A549 (cell line): ENCODE results near the gene APOL5.

DNA sequence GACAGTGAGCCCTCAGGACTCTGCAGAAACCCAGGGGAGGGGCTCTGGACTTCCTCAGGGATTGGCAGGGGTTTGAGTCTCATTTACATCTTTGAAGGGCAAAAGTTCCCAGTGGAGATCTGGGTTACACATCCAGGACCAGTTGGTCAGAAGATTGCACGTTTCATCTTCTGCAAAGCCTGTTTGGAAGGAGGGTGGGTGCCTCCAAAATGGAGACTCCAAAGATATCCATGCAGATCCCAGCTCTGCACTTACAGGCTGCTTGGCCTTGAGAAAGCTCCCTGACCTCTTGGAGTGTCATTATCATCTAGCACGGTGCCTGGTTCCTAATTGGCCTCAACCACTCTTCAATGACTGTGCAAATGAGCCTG lies 134.0 kb upstream of the ISX start:
- PRO-cap: no peak
CAGE:
- cytosol, long polyA plus RNA: no peak
- long polyA plus RNA: no peak
- nucleus, long polyA plus RNA: no peak

DNA sequence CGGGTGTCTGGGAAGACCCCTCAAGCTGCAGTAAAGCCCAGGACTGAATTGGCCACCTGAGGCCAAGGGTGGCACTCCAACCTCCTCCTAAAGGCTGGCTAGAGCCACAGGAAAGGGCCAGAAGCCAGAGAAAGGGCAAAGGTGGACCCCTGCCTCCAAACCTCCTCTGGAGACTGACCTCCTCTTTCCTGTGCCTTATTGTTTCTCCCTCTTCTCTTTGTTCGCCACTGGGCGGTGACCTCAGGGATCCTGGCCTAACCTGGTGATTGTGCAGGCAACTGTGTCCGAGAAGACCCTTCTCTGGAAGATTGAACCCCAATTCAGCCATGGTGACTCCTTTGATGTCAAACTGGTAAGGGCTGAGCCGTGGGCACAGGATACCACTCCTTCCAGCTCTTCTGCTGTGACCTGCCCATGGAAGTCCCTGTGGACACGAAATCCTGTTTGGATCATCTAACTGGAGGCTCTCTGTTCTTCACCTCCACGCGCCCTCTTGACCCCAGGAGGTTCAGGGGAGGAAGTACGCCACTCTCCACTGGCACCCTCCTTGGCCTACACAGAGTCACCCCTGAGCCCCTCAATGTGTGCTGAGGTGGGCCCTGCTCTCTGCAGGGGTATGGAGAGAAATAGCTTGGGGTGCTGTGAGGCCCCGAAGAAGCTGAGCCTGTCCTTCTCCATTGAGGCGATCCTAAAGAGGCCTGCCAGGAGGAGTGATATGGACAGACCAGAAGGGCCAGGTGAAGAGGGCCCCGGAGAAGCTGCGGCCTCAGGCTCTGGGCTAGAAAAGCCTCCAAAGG lies 748 bp downstream of the ISX start:
- PRO-cap: no peak
CAGE:
- cytosol, long polyA plus RNA: no peak
- long polyA plus RNA: no peak
- nucleus, long polyA plus RNA: no peak

DNA sequence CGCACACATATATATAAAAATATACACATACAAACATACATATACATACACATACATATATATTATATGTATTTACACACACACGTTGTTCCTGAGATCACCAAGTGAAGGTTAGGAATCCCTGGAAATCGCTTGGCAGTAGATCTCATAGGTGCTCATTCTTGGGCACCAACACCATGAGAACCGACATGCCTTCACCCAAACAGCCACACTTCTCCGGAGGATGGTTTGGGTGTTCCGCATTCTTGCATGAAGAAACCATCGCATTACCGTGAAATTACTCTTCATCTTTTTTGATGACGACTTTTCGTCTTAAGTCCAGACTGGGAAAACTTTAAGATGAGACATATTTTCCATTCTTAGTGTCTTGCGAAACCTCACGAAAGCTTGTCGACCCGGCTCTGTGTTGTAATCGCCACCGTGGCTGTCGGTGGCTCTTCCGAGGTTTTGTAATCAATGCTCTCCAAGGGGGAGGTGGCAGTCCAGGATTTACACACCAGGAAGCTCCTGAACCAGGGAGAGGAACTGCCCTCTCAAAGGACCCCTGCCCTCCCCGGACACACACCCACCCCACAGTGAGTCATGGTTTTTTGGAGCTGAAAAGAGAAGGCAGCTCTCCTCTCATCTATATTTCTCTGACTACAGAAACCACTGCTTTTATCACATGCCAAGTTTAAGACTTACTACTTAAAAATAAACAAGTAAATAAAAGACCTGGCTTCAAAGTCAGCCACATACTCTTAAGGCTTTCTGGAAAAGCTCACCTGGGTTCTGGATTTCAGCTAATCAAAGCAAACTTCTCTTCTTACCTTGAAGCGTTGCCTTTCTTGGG lies 1.8 kb downstream of the TOM1 start:
- PRO-cap: no peak
CAGE:
- cytosol, long polyA plus RNA: no peak
- long polyA plus RNA: no peak
- nucleus, long polyA plus RNA: no peak

- PRO-cap: no peak
CAGE:
- cytosol, long polyA plus RNA: no peak
- long polyA plus RNA: no peak
- nucleus, long polyA plus RNA: no peak
These were observed 14.5 kb downstream of the TOM1 start for GRCh38 chr22:35314167-35314582.

DNA sequence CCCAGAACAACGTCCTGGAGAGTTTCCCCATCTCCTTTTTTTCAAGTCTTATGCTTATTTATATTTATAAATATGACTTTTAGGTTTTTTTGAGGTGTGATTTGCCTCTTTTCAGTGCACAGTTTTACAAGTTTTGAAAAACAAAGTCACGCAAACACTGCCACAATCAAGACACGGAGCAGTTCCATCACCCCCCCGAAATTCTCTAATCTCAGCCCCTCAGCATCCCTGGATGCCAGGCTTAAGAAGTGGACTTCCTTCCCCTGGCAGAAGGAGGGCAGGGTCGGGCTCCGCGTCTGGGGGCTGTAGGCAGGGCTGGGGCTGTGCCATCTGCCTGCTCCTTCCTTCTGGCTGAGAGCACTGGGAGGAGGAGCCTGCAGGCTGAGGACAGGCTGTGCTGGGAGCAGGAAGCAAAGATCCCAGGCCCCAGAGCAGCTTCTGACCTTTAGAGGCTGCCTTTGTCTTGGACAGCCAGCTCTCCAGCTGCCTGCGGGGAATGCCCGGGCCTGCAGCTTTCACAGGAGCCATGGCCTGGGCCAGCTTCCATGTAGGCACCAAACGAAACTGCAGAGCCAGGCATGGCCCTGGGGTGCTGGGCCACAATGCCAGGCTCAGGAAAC lies 67.7 kb downstream of the MCM5 start:
- PRO-cap: bidirectional peak, plus-strand start at position 429 of the sequence, minus-strand start at position 365 of the sequence
CAGE:
- cytosol, long polyA plus RNA: no peak
- long polyA plus RNA: no peak
- nucleus, long polyA plus RNA: no peak

- PRO-cap: no peak
CAGE:
- cytosol, long polyA plus RNA: no peak
- long polyA plus RNA: no peak
- nucleus, long polyA plus RNA: no peak
These were observed 508 bp downstream of the RASD2 start for GRCh38 chr22:35541026-35541652.

GRCh38 chr22:35592269-35593057 lies 24.7 kb downstream of the MB start:
- PRO-cap: no peak
CAGE:
- cytosol, long polyA plus RNA: no peak
- long polyA plus RNA: no peak
- nucleus, long polyA plus RNA: no peak

DNA sequence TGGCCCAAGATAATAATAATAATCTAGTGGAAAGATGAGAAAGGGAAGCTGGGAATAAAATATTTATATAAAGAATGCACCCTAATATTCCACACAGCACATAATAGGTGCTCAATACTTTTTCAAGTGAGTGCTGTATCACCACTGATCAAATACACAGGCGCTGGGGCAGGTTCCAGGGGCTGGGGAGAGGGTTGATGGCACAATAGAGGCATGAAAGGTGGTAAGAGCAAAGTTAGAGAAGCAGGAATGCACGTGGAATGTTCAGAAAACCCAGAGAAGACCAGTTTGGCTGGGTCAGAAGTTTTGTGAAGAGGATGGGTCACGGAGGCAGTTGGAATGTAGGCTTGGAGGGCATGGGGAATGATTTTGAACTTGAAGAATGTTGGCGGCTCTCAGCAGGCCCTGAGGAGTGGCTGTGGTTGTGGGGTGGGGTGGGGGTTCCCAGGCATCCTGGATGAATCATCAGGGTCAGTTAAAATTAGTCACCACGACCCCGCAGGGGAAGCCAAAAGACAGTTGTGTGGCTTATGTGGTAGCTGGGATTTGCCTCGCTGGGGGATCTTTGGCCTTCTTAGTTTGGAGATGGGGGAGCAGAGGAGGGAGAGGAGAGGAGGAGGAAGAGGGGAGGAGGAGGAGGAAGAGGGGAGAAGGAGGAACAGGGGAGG lies 12.6 kb upstream of the MB start:
- PRO-cap: no peak
CAGE:
- cytosol, long polyA plus RNA: no peak
- long polyA plus RNA: no peak
- nucleus, long polyA plus RNA: no peak

DNA sequence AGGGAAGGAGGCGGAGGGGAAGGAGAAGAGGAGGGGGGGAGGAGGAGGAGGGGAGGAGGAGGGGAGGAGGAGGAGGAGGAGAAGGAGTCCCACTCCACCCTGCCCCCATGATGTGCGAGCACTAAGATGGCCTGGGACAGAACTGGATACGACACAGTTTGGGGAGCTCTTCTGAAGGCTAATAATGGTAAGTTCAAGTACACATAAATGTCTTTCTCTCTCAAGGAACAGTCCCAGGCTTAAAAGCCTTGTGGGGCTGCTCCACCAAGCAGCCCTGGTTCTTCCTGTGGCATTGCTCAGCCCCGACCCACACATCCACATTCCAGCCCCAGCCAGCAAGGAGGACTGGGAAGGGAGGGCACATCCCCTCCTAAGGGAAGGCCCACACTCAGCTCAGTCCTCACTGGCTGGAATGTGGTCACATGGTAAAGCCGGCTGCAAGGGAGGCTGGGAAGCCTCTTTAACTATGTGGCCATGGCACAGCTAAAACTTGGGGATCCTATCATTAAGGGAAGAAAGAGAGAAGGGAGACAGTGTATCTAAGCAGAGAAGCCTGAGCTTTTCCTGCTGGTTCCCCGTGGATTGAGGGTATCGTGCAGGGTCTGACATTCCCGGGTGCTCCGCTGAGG lies 13.3 kb upstream of the MB start:
- PRO-cap: no peak
CAGE:
- cytosol, long polyA plus RNA: no peak
- long polyA plus RNA: no peak
- nucleus, long polyA plus RNA: no peak

DNA sequence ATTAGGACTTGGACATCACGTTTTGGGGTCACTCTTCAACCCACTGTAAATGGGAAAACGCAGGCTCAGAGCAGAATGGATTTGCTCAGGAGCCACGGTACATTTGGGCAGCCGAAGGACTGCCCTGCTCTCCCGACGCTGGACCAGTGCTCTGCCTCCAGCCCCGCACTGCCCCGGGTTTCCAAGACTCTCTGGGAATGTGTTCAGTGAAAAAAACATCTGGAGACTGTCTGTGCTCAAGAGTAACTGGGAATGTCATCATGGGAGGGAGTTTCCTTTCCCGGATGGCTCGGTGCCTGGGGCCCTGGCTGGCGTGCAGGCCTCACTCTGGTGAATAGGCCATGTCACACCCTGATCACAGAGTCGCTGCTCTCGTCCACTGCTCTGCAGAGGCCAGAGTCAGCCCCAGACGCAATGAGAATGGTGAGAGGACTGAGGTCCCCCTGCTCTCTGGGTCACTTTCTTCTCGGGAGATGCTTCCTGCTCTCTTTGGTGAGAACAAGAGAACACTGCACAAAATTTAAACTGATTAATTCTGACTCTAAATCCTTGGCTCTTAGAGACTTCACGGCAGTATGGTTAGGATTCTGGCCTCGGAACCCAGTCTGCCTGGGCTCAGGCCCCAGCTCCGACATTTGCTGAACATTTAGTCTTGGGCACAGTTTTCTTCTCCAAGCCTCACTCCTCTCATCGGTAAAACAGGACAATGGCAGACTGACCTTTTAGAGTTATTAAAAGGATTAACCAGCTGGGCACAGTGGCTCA lies 9.7 kb upstream of the APOL6 start:
- PRO-cap: no peak
CAGE:
- cytosol, long polyA plus RNA: no peak
- long polyA plus RNA: no peak
- nucleus, long polyA plus RNA: no peak

DNA sequence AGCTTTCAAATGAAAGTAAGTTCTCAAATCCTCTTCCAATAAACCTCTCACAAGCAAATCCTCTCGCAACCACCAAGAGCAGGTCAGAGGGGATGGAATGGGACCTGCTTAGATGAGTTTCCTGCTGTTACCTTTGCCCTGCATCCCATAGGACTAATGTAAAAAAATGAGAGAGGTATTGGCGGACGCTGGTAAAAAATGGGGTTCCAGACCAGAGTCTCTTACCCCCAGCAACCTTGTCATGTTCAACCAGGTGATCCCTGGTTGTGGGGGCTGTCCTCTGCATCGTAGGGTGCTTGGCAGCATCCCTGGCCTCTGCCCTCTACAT lies 1.3 kb downstream of the APOL6 start:
- PRO-cap: no peak
CAGE:
- cytosol, long polyA plus RNA: no peak
- long polyA plus RNA: no peak
- nucleus, long polyA plus RNA: no peak

DNA sequence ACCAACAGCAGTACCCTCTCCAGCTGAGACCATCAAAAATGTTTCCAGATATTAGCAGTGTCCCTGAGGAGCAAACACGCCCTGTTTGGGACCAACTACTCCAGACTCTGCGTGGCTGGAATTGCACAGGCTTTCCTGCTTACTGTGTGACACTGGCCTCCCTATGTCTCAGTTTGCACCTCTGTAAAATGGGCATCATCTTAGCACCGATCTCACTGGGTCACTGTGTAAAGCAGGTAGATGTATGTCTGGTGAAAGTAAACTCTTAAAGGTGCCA lies 1.6 kb downstream of the APOL6 start:
- PRO-cap: no peak
CAGE:
- cytosol, long polyA plus RNA: no peak
- long polyA plus RNA: no peak
- nucleus, long polyA plus RNA: no peak

DNA sequence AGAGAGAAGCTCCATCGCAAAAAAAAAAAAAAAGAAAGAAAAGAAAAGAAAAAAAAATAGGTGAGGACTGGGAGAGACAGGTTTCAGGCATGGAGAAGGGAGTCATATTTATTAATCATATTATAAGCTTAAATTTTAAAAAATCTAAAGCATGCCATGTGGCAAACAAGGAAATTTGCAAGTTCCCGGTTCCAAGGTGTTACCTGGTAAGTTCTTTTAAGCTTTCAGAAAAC lies at the start of gene APOL5:
APOL5 (plus strand) TSS at position 152 of the 233 bp plus-strand sequence.
- PRO-cap: no peak
CAGE:
- cytosol, long polyA plus RNA: no peak
- long polyA plus RNA: no peak
- nucleus, long polyA plus RNA: no peak

- PRO-cap: no peak
CAGE:
- cytosol, long polyA plus RNA: no peak
- long polyA plus RNA: no peak
- nucleus, long polyA plus RNA: no peak
These were observed 67.2 kb downstream of the RBFOX2 start for GRCh38 chr22:35961227-35962119.

- PRO-cap: no peak
CAGE:
- cytosol, long polyA plus RNA: no peak
- long polyA plus RNA: no peak
- nucleus, long polyA plus RNA: no peak
These were observed 48.6 kb upstream of the RBFOX2 start for GRCh38 chr22:36077150-36077738.

DNA sequence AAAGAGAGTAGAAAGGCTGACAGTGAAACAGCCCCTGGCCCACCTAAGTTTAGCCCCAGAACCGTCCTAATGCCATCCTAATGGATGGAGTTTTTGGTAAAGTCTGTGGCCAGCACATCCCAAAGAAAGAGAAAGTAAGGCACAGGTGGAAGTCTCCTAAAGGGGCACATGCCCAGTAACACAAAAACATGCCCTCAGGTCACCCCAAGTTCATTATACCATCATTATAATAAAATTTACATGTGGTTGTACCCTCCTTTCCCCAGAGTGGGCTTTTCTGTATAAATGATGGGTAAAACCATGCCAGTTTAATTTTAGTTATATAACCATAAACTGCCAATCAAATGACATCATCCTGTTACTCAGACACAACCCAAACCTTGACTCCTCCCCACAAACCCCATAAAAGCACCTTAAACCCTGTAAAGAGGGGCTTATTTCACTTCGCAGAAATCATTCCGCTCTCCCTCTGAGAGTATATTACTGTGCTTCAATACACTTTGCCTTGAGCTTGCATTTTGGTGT lies 5.4 kb upstream of the APOL3 start:
- PRO-cap: no peak
CAGE:
- cytosol, long polyA plus RNA: no peak
- long polyA plus RNA: no peak
- nucleus, long polyA plus RNA: no peak

- PRO-cap: no peak
CAGE:
- cytosol, long polyA plus RNA: no peak
- long polyA plus RNA: no peak
- nucleus, long polyA plus RNA: no peak
These were observed 1.9 kb downstream of the APOL2 start for GRCh38 chr22:36237370-36237820.

- PRO-cap: no peak
CAGE:
- cytosol, long polyA plus RNA: no peak
- long polyA plus RNA: no peak
- nucleus, long polyA plus RNA: no peak
These were observed 28.7 kb downstream of the APOL1 start for GRCh38 chr22:36281461-36282182.

GRCh38 chr22:36289904-36290203 lies 36.9 kb downstream of the APOL1 start:
- PRO-cap: no peak
CAGE:
- cytosol, long polyA plus RNA: no peak
- long polyA plus RNA: no peak
- nucleus, long polyA plus RNA: no peak

- PRO-cap: no peak
CAGE:
- cytosol, long polyA plus RNA: no peak
- long polyA plus RNA: no peak
- nucleus, long polyA plus RNA: no peak
These were observed 52.2 kb downstream of the APOL1 start for GRCh38 chr22:36305003-36305596.